Urinary bladder (tissue), 3 donors: ENCODE data around the genes ANXA1 and OSTF1.

- PRO-cap, result no peak
- RAMPAGE, long total RNA, result no peak
Observed at GRCh38 chr9:70472731-70473297, 58.4 kb upstream of the KLF9 start.

- PRO-cap, result no peak
- RAMPAGE, long total RNA, result no peak
Observed at GRCh38 chr9:70481539-70481815, 67.0 kb upstream of the KLF9 start.

DNA sequence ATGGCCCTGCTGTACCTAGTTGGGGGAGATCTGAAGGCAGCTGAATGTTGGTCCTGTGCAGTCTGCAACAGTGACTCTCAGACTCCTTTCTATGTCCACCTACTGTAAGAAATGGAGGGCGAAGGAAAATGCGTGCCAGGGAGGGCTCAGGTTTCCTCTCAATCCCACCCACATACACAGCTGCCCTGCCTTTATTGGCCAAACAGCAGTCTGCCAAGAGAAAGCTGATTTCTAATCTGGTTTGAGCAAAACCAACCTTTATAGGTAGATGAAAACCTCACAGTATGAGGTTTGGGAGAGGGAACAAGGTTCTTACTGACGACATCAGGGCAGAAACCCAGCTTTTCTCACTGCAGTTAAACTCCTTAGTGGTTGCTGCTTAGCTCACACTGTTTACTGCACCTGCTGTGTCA lies 152.2 kb upstream of the KLF9 start:
- PRO-cap, result no peak
- RAMPAGE, long total RNA, result no peak

GRCh38 chr9:70602323-70602834 lies 187.9 kb upstream of the KLF9 start:
- PRO-cap, result unidirectional peak, minus-strand start at chr9:70602515
- RAMPAGE, long total RNA, result no peak

GRCh38 chr9:71699702-71700065 lies 68.6 kb downstream of the CEMIP2 start:
- PRO-cap, result no peak
- RAMPAGE, long total RNA, result no peak

DNA sequence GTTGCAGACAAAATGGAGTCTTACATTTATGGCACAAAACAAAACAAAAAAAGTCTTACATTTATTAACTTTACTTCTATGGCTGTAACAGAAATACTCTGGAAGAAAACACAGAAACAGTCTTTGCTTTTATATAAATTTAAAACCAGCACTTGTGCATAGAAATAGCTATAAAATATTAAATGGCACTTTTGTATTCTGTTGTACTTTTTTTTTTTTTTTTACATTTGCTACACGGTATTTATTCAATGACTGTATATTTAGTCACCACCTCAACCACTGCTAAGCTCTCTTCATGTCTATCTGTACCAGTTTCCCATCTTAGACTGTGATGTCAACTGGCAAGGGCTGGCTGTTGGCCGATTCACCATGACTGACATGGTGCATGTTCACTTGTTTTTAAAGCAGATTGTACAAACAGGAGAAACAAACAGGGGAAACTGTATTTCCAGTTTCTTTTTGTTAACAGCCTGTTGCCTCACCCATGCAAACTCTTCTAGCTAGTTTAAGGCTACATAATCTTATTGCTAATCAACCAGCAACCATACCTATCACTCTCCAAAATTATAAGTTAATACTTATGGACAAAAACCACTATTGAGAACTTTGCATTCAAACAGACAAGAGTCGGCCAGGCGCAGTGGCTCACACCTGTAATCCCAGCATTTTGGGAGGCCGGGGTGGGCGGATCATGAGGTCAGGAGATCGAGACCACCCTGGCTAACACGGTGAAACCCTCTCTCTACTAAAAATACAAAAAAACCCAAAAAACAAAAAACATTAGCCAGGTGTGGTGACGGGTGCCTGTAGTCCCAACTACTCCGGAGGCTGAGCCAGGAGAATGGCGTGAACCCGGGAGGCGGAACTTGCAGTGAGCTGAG lies 13.4 kb downstream of the ZFAND5 start:
- PRO-cap, result no peak
- RAMPAGE, long total RNA, result no peak

- PRO-cap, result no peak
- RAMPAGE, long total RNA, result no peak
Observed at GRCh38 chr9:72923986-72924361, 28.9 kb downstream of the ALDH1A1 start.

GRCh38 chr9:72946719-72947542 lies 5.9 kb downstream of the ALDH1A1 start:
- PRO-cap, result no peak
- RAMPAGE, long total RNA, result no peak

- PRO-cap, result no peak
- RAMPAGE, long total RNA, result no peak
Observed at GRCh38 chr9:72947903-72948627, 4.8 kb downstream of the ALDH1A1 start.

DNA sequence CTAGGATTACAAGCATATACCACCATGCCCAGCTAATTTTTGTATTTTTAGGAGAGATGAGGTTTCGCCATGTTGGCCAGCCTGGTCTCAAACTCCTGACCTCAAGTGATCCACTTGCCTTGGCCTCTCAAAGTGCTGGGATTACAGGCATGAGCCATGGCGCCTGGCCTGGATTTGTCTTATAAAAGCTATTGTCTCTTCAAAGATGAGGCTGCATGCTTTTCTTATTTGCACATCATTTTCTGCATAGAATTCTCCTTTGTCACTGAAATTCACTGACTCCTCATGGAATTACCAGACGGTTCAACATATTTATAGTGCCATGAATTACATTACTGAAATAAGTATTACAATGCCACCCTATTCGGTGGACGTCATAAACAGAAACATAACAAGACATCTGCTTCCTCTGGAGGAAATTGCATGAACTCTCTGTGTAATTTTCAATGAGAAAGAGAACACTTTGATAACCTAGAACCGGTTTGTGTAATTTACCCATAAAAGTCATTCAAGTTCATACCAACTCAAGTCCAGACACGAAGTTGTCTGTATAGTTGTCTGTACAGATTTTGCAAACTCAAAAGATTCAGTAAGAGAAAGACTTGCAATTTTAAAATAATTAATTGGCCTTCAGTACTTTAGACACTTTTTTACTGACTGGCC lies 35.0 kb upstream of the ALDH1A1 start:
- PRO-cap, result no peak
- RAMPAGE, long total RNA, result no peak

DNA sequence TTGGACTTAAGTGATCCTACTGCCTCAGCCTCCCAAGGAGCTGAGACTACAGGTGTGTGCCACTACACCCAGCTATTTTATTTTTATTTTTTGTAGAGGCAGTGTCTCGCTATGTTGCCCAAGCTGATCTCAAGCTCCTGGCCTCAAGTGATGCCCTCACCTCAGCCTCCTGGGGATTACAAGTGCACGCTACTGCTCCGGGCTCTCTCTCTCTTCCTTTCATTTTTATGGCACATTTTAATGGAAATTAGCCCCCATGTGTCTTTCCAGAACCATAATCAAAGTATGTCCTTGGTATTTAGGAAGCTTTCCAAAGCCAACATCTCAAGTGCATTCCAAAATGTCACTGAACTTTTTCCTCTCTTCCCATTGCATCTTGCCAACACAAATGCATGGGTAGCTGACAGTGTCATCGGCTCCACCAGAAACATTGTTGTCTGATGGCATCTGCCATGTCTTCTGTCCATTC lies 90.6 kb upstream of the ANXA1 start:
- PRO-cap, result no peak
- RAMPAGE, long total RNA, result no peak

DNA sequence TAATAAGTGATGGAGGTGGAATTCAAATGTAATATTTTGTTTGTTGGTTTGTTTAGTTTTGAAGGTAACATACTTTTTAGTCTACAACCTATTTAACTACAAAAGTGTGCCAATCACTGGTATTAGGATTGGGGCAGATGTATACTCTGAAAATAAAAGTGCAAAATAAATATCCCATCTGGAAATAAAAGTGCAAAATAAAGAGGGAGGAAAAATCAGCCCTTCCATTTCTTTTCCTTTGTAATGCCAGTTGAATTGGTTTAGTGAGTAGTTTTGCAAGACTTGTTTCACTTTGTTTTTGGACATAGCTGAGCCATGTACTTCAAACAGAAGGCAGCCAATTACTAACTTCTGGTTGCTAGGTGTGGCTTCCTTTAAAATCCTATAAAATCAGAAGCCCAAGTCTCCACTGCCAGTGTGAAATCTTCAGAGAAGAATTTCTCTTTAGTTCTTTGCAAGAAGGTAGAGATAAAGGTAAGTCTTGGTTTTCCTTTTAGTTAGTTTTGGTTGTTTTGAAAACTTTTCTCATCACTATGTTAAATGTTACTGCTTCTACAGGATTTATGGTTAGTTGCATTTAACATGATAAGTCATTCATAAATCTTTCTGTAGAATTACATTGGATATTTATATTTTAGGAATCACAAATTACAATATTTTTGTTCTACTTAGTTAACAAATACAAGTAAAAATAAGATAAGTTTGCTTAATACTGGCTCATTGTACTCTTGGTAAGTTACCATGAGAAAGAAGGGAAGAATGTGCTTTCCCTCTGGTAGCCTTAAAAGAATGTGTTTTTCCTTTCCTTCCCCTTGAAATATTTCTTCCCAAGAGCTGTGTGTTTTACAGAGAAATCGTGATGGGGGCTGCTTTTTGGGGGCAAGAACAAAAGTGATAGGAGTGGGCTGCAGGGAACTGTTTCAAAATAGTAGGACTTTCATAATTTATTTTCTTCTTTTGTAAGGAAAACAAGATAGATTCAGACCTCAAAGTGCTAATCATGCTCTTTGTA lies at the start of gene ANXA1:
Gene ANXA1, plus strand, starts transcription at position 415 of the 1,012 bp plus-strand sequence.
- PRO-cap, result bidirectional peak, plus-strand start at position 415 of the sequence, minus-strand start at position 294 of the sequence
- RAMPAGE, long total RNA, result start-site peak on the plus strand centred at position 362 of the sequence, 148 bp wide, 3,899 and 3,319 reads in 2 replicates

GRCh38 chr9:73160636-73161198 lies 9.1 kb downstream of the ANXA1 start:
- PRO-cap, result no peak
- RAMPAGE, long total RNA, result no peak

DNA sequence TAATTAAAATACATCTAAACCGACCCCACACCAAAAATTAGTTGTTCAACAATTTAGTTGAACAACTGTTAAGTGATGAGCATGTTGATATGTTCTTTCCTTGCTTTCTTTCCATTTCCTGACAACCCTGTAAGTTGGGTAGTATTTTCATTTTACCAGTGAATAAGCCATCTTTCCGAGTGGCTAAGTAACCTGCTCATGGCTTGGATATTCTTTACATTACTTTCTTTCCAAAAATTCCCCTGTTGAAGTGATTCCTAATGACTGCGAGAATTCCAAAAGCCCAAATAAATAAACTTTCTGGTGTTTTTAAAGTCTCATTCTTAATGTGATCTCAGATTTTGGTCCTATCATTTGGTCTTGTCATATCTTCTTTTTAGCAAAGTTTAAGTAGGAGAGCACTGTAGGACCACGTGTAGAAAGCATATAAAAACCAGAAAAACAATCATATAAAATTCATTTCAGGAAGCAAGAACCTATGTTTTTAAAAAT lies 215.0 kb downstream of the ANXA1 start:
- PRO-cap, result no peak
- RAMPAGE, long total RNA, result no peak

GRCh38 chr9:74424525-74424724 lies 72.7 kb upstream of the RORB start:
- PRO-cap, result no peak
- RAMPAGE, long total RNA, result no peak

- PRO-cap, result no peak
- RAMPAGE, long total RNA, result no peak
Observed at GRCh38 chr9:74642366-74642855, 145.3 kb downstream of the RORB start.

DNA sequence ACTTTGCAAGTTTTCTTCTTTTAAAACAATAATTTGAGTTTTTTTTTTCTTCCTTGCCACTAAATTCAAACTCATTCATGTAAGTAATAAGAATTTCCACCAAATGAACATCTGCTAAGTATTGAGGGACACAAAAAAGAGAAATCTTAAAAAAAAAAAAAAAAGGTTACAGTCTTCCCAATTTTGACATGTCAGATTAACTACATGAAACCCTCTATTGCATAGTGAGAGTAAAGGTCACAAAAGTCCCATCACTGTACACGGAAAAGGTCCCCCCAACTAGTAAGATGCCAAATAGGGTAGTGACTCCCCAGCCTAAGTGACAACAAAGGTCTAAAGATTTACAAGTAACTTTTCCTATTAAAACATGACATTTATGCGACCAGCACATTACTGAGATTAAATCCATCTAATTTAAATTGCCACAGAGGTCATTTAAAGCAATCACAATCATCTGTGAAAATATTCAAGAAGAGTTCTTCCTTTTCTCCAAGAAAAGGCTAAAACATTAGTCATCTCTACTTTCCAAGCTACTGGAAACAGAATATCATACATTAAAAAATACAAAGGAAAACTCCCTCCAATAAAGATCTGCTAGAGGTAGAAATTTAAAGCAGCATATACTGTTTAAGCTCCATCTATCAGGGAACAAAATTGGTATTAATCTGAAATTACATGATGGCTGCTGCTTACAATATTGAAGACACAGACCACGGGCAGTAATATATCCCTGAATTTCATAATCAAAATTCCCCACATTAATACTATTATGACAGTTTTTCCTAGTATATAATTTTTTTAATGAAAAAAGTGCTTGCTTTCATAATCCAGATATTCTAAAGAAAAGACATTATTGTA lies 29.4 kb upstream of the C9orf40 start:
- PRO-cap, result no peak
- RAMPAGE, long total RNA, result no peak

DNA sequence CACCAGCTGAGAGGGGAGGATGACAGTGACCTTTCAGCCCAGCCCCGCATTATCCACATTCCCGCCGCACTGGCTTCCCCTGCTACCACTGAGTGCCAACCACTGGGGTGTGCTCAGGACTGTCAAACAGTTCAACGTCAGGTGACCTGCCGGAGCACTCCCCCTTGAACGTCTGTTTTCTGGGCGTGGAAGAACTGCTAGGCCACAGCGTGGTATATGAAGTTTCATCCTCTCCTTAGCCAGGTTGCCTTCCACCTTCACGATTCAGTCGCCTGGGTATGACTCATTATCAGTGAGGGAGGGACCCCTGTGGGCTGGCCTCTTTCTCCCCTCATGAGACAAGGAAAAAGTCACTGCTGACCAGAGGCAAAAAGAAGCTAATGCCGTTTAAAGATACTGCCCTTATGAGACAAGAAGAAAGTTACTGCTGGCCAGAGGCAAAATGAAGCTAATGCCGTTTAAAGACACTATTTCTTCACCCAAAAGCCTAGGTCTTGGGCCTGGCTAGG lies 4.7 kb downstream of the NMRK1 start:
- PRO-cap, result bidirectional peak, plus-strand start at position 286 of the sequence, minus-strand start at position 97 of the sequence
- RAMPAGE, long total RNA, result no peak

DNA sequence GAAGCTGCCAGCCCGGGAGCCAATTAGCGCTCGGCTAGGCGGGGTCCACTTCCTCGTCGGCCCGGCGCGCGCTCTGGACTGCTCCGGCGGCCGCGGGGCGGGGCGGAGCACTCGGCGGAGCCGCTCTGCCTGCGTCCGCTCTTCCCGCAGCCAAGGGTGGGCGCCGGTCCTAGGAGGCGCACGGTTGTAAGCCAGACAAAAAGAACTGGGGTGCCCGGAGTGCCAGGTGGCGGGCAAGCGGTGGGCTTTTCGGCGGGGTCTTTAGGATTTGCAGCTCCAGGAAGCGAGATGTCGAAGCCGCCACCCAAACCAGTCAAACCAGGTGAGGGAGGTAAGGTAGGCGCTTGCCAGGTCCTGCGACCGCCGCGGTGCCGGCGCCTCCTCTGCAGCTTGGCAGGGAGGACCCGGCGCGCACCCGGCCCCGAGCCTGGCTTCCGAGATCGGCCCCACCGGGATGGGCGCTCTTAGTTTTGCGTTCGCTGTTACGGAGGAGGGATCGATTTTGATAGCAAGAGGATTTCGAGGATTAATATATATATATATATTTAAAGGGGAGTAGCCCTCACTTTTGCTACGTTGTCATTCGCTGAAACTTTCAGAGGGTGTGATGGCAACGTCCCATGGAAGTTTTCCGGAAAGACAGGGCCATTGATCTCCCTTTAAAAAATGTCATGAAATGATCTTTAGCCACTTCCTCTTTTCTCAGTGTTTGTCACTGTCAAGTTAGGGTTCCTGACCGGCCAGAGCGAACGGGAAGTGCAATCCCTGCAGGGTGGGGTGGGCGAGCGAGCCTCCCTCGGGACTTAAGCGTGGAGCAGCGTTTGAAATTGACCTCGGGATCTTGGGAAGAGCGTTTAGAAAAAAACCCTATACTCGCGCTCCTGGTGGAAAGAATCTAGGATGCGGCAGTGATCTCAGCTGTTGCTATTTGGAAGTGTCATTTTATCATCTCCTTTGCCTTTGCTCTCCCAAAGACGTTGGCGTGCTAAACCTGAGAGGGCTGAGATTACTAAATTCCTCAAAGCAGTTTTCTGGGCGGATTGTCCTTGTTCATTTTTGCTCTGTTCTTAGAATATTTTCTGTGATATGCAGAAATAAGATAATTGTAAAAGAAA lies at the start of gene OSTF1:
Gene OSTF1, plus strand, starts transcription at position 110 of the 1,115 bp plus-strand sequence.
- PRO-cap, result bidirectional peak, plus-strand start at position 78 of the sequence, minus-strand start outside the sequence; unidirectional peak, plus-strand start at position 739 of the sequence; unidirectional peak, minus-strand start at position 856 of the sequence
- RAMPAGE, long total RNA, result no peak

GRCh38 chr9:76023677-76024382 lies 133.4 kb downstream of the PCSK5 start:
- PRO-cap, result no peak
- RAMPAGE, long total RNA, result no peak